Hair follicle dermal papilla cell (primary cell): ENCODE data around the genes CRYGC, MYL1 and CPS1.

GRCh38 chr2:208129625-208130291 lies at the start of gene CRYGC:
TSS of gene CRYGC (minus strand) at chr2:208129828.
- CAGE, long polyA plus RNA: no peak

DNA sequence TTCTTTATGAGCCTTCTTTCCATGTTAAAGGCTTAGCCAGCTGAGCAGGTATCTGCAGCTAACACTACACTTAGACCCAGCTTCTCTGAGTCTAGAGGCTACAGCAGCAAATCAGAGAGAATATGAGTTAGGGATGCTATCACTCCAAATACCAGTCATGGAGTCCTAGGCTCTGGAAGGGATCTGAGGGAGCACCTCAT lies 3.0 kb downstream of the C2orf80 start:
- CAGE, long polyA plus RNA: no peak

GRCh38 chr2:208247155-208247743 lies 7.6 kb downstream of the IDH1 start:
- CAGE, long polyA plus RNA: no peak

GRCh38 chr2:208253721-208254643 lies 889 bp downstream of the IDH1 start:
- CAGE, long polyA plus RNA: no peak

DNA sequence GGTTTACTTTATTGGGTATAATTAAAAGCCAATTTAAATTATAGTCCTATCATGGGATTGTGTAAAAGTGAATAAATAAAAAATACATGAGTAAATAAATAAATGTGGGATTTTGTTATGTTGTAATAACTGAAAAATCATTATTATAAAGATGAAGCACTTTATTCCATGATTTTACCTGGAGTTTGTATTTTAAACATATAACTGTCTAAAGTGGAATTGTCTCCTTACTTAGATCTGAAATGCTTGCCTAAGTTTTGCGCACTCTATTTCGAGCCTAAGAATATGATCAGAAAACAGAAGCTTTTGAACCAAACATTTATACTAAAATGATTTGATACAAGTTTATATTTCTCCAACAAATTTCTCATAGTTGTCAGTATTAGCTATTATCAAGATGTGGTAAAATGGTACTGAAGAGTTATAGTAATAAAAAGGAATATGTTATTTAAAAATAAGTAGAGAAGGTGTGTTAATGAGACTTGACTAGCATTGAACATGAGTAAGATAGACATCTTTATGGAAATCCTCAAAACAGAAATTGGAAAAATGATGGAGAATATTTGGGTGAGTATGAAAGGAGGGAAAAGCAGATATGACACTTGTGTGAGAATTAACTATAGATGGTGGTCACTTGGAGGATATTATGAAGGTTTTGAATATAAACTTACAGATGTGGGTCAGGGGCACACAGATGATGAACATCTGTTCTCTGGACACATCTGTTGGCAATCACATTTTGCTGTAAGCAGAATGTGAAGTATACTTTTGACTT lies 39.8 kb downstream of the PIKFYVE start:
- CAGE, long polyA plus RNA: no peak

GRCh38 chr2:208529671-208530147 lies 123.1 kb downstream of the PTH2R start:
- CAGE, long polyA plus RNA: no peak

DNA sequence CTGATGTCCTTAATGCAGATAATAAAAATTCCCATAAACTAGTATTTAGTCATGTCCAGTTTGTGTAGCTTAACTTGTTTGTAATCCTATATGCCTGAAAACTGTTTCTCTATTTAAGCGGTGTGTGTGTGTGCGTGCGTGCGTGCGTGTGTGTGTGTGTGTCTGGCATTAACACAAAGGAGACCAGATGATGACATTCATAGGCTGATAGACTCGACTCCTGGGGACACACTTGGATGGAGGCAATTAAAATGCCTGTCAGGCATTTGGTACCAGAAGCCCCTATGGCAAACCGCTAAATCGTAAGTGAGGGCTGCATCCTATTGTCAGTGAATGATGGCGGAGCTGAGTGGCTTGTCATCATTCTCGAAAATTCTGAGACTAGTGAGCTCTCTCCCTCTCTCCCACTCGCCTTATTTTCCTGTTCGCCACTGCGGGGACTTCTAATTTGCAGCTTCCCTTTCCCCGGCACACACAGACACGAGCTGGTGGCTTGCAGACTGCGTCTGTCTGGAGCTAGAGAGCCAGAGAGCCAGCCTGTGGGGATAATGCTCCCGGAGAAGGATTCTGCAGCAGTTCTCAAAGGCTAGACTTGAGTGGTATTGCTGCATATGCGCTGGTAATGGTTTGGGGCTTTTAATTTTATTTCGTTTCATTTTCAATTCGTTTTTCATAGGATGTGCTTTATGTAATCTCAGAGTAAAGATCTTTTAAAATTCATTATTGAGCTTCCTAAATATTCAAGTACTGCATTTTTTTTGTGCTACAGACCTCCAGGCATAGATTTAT lies 155.5 kb downstream of the MAP2 start:
- CAGE, long polyA plus RNA: no peak

GRCh38 chr2:210004850-210005319 lies 2.4 kb downstream of the RPE start:
- CAGE, long polyA plus RNA: no peak

DNA sequence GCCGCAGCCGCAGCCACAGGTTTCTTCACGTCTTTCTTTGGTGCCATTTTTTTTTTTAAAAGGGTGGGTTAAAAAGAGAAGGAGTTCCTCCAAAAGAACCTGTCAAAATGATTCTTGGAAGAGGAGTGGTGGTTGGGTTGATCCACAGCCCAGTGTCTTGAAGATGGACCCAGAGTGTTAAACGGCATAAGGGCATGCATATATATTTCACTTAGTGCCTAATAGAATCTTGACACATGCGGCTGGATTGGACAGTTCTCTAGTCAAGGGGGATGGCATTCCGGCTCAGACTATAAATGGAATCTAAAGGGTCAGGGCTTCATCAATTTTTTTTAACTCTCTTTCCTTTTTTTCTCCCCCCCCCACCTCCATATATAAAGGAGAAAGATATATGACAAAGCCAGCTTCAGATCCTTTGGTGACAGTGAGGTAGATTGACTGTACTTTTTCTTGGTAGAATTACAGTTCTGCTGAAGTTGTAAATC lies at the start of gene MYL1:
Gene MYL1 (minus strand): TSS at position 179 of the 485 bp plus-strand sequence.
- CAGE, long polyA plus RNA: no peak

DNA sequence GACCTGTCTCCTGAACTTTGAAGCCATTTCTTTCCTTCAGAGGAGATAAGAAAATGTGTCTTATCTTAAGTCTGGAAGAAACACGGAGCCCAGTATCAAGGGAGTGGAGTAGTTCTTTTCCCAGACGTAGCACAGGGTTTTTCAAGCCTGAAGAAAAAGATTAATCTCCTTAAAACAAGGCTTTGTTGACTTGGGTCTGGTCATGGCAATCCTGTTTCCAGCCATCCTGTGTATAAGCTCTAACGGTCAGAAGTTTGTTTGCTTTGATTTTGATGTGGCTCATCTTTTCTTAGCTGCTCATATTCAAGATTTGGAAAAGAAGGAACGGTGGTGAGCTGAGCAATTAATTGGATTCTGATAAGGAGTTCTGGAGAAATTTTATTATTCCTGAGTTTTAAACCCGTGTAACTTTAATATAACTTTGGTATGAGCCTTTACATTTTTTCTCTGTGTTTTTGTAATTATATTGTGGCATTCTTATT lies 11.4 kb upstream of the CPS1 start:
- CAGE, long polyA plus RNA: no peak

DNA sequence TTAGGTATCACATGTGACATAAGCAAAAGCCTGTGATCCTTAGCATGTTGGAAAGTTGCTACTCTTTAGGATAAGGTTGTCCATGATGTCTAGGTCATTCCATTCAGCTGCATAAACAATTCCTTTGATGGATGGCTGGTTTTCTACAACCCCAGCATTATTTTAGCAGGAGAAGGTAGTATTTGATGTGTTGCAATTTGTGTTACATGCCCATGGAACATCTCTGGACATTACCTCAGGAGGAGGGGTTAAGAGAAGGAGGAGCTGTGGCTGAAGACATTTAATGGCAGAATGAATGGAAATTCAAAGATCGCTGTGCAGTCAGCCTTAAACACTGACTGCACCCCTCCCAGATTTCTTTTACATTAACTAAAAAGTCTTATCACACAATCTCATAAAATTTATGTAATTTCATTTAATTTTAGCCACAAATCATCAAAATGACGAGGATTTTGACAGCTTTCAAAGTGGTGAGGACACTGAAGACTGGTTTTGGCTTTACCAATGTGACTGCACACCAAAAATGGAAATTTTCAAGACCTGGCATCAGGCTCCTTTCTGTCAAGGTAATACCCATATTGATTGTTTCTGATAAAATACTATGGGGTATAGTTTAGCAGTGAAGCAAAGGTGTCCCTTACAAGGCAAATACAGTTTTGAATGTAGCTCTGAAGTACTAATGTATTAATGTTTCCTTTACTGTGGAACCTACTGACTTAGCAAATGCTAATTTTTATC lies at the start of gene CPS1:
Gene CPS1 (plus strand): TSS at position 306 of the 738 bp plus-strand sequence.
- CAGE, long polyA plus RNA: no peak

- CAGE, long polyA plus RNA: no peak
These were observed 4.3 kb downstream of the CPS1 start for GRCh38 chr2:210560697-210561021.

GRCh38 chr2:210582128-210582434 lies 25.7 kb downstream of the CPS1 start:
- CAGE, long polyA plus RNA: no peak

DNA sequence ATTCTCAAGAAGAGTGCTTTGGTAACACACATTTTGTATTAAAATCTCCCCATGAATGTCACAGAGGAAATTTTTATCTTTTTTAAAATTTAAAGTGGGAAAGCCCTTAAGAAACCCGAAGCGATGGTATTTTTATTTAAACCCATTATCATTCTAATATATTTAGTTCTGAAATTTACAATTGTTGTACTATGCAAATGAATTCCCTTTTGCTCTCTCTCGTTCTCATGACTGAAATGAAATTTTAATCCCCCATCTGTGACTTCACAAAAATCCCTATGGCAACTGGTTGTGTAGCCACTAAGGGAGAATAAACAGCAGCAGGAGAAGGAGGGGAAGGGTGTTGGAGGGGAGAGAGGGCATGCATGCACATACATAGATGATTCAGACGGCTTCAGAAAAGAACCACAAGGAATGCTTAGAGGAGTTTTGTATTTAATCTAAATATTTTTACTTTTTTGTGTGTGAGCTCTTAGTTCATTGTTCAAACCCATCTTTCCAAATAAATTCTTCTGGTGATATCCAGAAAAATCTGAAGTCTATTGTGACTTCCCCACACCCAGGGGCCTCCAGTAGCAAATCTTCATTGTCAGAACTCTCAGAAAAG lies 36.8 kb downstream of the CPS1 start:
- CAGE, long polyA plus RNA: no peak

DNA sequence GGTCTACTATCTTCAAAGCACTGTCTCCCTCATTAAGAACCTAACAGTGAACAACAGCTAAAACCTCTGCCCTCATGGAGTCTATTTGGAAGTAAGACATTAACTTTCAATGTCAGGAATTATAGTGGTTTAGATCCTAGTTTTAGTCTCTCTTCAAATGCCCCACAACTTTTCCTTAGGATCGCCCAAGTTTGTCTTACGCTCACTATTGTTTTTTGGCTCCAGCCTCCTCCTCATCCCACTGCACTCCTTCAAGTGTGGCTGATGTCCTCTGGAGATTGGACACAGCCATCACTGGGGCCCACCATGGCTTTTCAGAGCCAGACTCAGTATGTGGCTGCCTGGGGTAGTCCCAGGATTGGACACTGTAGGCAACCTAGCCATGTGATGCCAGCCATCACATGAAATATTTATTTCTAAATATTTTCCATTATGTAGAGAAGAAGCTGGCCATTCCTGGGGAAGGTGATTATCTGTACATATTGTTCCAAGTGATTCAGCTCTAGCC lies 290.7 kb downstream of the CPS1 start:
- CAGE, long polyA plus RNA: no peak

- CAGE, long polyA plus RNA: no peak
These were observed 375.5 kb downstream of the CPS1 start for GRCh38 chr2:210931963-210932251.

GRCh38 chr2:211454654-211455010 lies 898.2 kb downstream of the CPS1 start:
- CAGE, long polyA plus RNA: no peak

- CAGE, long polyA plus RNA: no peak
These were observed 813.7 kb downstream of the ERBB4 start for GRCh38 chr2:211724968-211725275.

DNA sequence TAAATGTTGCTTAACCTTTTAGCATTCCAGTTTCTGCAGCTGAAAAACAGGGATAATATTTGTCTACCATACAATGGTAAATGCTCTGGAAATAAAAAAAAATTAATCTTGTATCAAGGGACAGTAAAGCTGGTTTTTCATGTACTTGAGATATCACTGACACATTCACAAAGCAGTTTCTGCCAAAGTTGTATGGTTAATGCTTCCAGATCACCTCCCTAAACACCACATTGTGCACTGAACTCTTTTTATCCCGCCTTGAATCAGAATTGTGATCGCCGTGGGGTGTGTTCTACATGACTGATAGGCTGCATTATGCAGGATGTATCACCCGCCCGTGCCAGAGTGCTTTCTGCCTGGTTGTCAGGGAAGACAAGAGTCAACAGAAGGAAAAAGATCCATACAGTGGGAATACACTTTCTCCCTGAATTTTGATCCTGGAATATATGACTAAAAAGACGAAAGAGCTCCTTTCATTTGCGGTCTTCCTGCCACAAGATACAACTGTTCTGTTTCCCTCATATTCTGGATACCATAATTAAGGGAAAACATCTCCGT lies 238.7 kb downstream of the IKZF2 start:
- CAGE, long polyA plus RNA: no peak

DNA sequence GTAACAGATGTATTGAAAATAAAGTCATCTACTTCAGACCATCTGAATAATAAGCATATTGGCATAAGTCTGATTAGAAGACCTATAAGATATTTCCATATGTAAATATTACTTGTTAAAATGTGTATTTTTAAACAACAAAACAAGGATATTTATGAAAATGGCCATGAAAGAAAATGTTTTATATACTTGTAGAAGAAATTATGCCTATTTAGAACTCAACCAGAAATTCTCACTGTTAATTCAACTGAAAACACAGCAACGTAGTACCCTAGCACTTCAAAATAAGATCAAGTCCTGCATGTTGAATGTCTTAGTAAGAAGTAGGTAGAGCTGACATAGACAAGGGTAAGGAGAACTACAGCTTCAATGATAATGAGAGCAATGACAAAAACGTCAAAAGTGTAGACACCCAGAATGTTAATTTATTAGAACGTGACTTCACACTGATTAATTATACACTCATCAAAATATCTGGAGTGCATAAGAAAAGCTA lies 13.8 kb downstream of the IKZF2 start:
- CAGE, long polyA plus RNA: no peak